Colonic mucosa (tissue), 1 donor: ENCODE data around the genes SLC16A5, JPT1 and GGA3.

DNA sequence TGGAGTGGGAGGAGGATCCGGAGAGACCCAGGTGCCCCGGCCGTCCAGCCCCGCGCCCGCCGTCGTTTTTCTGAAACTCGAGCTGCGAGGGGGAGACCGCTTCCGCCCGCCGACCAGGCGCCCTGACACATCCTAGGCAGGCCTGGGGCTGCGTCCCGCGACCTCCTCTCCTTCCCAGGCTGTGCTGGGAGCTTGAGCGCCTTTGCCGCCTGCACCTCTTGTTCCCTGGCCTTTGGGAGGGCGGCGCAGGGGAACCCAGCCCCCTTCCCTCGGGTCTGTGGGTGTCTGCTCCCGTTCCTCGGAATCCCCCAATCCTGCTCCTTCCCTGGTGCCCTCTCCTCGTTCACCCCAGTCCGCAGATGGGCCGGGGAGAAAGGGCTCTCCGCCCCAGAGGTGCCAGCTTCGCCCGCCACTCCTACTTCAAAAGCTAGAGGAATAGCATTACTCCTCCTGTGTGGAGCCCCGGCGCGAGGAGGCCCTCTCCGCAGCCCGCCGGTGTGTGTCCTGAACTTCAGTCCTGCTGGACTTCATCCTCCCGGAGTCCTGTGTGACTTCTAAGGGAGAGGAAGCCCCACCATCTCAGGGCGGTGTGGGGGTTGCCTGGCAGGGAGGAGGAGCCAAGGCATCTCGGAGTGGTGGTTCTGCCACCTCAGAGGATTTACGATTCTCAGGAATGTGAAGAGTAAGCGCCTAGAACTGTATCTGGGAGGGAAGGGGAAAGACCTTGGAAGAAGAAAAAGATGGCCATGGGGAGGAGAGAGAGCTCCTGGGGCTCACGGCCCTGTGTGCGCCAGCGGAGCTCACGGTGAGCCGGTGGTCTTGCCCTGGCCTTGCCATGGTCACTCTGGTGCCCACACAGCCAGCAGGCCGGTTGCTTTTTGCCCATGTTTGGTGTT is 1.1 kb downstream of the NHERF1 start:
- PRO-cap: unidirectional peak, minus-strand start at position 72 of the sequence; bidirectional peak, plus-strand start at position 670 of the sequence, minus-strand start at position 501 of the sequence

GRCh38 chr17:74786053-74786886 is 10.0 kb downstream of the TMEM104 start:
- PRO-cap: no peak

GRCh38 chr17:74812612-74813518 is 36.6 kb downstream of the TMEM104 start:
- PRO-cap: unidirectional peak, minus-strand start at chr17:74813217

- PRO-cap: no peak
These were observed 440 bp upstream of the USH1G start for GRCh38 chr17:74923499-74923890.

GRCh38 chr17:74952084-74952895 is 16.6 kb downstream of the OTOP3 start:
- PRO-cap: bidirectional peak, plus-strand start at chr17:74952716, minus-strand start at chr17:74952441

DNA sequence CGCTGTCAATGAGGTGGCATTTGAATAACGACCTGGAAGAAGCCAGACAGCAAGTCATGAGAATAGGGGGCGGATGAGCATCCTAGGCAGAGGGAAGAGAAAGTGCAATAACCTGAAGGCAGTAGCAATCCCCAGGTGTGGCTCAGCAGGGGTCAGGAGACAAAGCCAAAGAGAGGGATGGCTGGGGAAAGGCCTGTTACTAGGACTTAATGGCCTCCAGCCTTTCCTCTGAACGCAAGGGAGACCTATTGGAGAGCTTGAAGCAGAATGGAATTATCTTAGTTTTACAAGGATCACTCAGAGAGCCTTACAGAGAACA is 1.2 kb downstream of the MRPL58 start:
- PRO-cap: no peak

- PRO-cap: no peak
These were observed 13.1 kb downstream of the ATP5PD start for GRCh38 chr17:75033544-75034229.

- PRO-cap: bidirectional peak, plus-strand start at chr17:75087727, minus-strand start at chr17:75087631
These were observed at the start of gene SLC16A5 for GRCh38 chr17:75087239-75088045. Gene SLC16A5 (plus strand): TSS chr17:75087954.

DNA sequence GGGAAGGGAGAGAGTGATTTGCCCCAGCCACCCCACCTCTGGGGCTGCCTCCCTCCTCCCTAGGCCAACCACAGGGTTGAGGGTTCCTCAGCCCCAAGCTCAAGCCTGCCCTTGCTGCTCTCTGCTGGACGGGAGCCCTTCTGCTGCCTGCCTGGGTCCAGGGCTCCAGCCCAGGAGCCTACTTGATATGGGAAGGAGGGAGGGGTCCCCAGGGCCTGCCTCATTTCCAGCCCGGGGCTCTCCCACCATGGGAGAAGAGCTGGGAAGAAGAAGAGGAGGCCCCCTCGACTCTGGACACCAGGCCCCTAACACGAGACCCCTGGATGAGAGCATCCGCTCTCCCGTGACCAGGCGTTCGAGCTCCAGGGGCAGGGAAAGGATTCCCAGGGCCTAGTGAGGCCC is 712 bp downstream of the SLC16A5 start:
- PRO-cap: no peak

DNA sequence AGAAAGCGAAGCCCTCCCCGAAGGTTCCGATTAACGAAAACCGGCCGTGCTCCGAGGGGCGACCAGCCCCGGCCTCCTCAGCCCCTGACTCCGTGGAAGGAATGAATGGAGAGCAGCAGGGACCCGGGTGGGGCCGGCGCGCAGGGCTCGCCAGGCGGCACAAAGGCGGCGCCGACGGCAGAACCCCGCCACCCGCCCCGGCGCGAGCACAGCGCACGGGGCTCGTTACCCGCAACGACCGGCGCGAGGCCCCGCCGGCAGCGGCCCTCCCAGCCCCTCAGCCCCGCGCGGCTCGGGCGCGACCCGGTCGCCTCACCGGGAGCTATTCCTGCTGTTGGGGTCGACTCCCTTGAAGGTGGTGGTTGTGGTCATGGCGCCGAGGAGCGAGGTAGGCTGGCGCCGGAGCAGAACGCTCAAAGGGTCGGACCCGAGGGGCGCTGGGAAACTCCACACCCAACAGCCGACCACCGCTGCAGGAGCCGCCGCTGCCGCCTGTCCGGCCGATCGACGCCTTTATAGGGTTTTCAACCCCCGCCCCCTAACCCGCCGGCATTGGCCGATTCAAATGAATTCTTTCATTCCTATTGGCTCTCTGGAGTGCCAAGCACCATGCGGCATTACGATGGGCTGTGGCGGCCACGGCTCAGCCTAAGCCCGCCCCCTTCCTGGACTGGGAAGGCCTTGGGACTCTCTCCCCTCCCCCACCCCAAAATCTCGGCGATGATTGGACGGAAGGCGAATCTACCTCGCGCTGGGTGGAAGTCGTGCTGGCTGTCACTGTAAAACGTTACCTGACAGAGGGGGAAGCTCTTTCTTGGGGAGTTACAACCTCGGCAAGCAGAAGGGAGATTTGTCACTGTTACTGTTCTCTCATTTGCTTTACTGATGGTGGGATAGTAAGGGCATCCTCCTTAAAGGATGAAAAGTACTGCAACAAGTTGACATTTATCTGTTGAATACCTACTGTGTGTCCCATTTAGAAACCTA is at the start of gene JPT1:
JPT1 (minus strand) TSS at position 487 of the 987 bp plus-strand sequence.
- PRO-cap: bidirectional peak, plus-strand start at position 790 of the sequence, minus-strand start at position 487 of the sequence

DNA sequence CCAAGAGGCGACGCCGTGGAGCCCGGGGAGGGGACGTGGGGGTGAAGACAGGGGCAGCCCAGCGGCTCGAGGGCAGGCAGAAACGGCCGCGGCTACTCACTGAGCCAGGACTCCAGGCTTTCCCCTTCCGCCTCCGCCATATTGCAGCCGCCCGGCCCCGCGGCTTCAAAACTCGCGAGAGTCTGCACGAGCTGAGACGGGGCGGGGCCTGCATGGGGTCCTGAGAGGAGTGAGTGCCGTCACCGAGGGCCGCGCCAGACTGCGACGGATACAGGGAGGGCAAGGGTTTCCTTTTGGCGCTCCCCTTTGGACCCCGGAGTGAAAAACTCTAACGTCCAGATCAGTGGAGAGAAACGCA is at the start of gene GGA3:
GGA3 (minus strand) TSS at position 159 of the 358 bp plus-strand sequence.
- PRO-cap: bidirectional peak, plus-strand start outside the sequence, minus-strand start at position 140 of the sequence

GRCh38 chr17:75318689-75319602 is 29.7 kb upstream of the SLC25A19 start:
- PRO-cap: unidirectional peak, minus-strand start at chr17:75318908

GRCh38 chr17:75442122-75442636 is 14.3 kb upstream of the TMEM94 start:
- PRO-cap: no peak

- PRO-cap: no peak
These were observed 3.5 kb downstream of the CASKIN2 start for GRCh38 chr17:75511516-75512615.

- PRO-cap: bidirectional peak, plus-strand start at chr17:75696147, minus-strand start at chr17:75696043
These were observed 25.7 kb upstream of the ITGB4 start for GRCh38 chr17:75695135-75696340.

DNA sequence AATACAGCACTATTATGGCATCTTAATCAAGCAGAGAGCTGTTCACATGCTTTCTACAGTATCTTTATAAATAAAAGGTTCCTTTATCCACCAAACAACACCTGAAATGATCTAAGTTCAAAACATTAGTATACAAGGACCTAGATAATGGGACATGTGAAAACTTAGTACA is 2.4 kb downstream of the H3-3B start:
- PRO-cap: no peak

DNA sequence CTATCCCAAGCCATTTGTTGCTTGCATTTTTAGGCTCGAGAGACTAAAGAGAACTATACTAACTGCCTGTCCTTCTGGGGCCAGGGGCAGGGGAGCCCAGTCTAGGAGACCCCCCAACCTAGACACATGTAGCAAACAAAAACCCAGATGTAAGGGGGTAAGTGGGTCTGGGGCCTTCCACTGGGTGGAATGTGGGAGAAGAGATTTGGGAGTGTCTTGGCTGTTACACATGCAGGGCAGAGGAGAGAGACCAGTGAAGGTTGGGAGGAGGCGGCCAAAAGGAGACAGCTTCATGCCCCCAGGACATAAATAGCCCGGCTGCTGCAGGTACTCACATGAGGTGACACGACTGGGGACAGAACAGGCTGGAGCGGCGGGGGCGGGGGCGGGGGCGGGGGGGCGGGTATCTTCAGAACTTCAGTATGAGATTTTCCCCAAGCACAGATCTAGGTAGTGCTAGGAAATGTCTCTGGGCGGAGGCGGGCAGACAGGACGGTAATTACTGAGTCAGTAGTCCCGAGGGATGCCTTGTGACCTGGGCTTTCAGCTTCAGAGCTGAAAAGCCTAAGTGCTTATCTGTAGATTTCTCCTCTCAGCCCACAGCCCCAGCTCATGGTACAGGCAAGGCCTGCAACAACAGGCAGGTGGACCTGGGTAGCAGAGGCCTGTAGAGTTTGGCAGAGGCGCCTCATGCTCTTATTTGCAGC is 24.3 kb downstream of the UNK start:
- PRO-cap: no peak

- PRO-cap: no peak
These were observed 25.7 kb downstream of the UNC13D start for GRCh38 chr17:75818286-75819087.

DNA sequence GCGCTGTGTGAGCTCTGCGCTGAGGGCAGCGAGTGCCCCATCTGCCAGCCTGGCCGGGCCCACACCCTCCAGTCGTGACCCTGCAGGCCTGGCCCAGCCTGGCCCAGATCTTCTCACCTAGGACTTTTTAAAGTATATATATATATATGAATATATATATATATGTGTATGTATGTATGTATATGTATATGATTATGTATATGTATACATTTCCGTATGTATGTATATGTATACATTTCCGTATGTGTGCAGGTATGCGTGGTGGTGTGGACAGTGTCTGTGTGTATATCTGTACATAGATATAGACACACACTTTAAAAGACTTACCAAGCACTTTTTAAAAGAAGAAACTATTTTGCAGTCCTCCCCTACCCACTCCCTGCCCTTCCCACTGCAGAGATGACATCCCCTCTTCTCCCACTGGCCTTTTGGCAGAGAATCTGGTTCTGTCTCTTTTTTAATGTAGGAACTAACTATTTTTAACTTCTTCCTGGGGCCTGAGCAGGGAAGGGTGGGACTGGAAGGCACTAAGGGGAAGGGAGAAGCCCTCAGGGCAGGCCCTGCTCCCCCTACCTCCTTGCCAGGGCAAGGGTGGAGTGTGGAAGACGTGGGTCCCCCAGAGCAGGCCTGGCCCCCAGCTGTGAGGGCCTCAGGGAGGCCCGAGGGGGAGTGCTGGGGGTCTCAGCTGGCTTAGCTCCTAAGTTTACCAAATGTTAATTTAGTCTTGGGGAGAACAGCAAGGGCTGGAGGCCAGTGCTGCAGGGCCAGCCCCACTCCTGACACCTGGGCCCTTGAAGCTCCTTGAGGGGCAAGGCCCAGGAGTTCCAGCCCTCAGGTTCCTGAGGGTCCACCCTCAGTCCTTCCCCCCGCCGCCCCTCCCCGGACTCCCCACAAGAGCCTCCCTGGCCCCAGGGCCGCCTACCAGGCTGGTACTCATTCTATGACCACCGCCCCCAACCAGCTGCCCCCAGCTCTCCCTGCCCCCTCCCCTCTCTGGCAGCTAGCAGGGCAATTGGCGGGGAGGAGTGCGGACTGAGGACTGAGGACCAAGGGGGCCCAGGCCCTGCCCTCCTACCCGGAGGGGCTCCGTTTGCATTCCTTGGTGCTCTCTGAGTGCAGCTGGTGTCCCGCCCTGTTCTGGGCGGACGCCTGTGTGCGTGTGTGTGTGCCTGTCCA is 19.5 kb downstream of the UNC13D start:
- PRO-cap: no peak

- PRO-cap: unidirectional peak, minus-strand start at chr17:75847239
These were observed 2.5 kb upstream of the UNC13D start for GRCh38 chr17:75846572-75847327.